Subcutaneous preadipocyte (primary cell): Measurements from ENCODE around the genes SLC35B2, TNFRSF21, CD2AP and ADGRF4.

GRCh38 chr6:44251286-44251630, 4.4 kb downstream of the HSP90AB1 start:
- CAGE, long polyA plus RNA = no peak

DNA sequence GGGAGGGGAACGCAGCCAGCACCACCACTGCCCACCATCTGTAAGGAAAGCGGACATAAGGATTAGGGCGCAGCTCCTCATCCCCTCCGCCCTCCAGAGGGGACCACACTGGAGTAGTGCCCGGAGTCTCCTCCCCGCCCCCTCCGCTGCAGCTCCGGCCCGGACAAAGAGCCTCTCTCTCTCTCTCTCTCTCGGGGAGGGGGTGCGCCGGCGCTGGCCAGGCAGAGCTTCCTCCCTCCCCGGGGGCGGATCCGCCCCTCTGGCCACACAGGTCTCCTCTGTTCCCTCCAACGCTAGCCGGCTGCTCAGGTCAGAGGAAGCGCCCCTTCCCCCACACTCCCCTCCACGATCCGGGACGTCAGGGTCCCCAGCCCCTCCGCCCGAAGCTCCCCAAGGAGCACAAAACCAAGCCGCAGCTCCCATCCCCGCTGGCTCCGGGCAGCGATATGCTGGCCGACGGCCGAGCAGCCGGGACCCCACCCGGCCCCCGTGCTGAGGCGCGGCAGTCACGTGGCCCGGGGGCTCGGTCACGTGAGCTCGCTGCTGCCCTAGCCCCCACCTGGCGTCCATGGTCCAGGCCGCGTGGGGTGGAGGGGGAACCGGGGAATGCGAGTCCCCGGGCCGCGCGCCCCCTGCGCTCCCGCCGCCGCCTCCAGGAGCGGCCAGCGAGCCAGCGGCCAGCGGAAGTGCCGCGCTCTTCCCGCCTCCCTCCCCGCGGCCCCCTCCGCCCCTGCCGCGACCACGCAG, at the start of gene SLC35B2:
SLC35B2 (minus strand) TSS at position 688 of the 747 bp plus-strand sequence.
- CAGE, long polyA plus RNA = no peak

DNA sequence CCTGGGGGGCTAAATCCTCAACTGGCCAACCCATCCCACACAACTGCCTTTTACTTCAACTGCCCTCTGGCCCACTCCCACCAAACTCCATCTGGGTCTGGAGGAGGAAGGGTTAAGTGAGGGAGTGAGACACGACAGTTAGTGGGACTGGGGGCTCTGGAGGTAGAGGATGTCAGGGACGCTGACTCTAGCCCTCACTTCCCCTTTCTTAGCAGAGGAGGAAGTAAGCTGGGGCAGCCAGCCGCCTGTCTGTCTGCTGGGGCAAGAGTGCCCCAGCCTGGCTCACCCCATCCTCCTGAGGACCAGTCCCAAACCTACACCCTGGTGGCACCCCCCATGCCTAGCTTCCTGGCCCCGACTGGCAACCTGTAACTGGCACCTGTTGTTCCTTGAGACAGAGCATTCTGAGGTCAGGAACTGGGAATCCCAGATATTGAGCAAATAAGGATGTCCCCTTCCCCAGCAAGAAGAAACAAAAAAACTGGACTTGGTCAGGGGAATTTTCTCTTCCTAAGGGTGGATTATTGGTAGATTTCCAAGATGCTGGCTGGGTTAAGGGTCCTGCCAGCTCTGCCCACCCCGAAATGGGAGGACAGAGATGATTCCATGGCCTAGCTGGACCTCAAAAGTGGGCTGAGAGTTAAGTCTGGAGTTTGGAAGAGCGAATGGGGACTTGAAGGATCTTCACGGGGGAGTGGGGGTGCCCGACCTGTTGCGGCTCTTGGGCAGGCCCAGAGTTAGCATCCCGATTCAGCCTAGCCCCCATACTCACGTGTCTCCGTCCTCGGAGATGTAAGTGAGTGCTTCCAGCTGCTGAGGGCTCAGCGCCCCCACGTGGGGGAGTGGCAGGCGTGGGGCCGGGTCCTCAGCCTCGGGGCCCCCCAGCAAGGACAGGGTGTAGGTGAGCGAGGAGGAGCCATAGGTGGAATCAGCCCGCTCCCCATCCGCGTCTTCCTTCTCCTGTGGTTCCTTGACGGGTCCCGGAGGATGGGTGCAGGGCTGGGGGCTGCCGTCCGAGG, 832 bp downstream of the NFKBIE start:
- CAGE, long polyA plus RNA = no peak

DNA sequence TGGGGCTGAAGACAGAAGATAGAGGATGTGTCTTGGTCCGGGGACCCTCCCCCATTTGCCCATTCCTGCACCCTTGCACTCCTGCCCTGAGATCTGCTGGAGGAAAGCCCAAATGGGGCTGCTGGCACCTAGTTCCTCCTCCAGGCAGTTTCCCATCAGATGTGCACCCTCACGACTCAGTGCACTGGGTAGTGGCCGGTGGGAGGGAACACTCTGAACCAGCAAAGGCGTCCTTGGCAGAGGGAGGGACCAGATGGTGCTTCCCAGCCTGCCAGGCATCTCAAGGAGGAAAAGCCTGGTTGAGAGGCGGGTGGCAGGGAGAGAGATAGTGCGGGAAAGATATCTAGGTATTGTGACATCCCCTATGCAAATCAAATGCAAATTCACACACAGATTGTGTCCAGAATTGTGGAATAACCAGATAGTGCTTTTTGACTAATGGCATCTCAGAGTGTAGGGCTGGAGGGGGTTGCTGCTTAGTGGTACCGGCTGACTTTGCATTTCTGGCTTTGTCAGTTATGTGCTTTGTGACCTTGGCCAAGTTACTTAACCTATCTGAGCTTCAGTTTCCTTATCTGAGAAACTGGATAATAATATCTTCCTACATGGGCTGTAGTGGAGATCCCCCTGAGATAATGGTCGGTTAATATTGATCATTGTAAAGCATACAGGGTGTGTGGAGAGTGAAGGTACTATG, 7.6 kb downstream of the TCTE1 start:
- CAGE, long polyA plus RNA = no peak

DNA sequence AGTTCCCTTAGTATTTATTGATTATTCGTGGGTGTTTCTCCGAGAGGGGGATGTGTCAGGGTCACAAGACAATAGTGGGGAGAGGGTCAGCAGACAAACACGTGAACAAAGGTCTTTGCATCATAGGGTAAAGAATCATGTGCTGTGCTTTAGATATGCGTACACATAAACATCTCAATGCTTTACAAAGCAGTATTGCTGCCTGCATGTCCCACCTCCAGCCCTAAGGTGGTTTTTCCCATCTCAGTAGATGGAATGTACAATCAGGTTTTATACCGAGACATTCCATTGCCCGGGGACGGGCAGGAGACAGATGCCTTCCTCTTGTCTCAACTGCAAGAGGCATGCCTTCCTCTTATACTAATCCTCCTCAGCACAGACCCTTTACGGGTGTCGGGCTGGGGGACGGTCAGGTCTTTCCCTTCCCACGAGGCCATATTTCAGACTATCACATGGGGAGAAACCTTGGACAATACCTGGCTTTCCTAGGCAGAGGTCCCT, 14.2 kb upstream of the SPATS1 start:
- CAGE, long polyA plus RNA = no peak

DNA sequence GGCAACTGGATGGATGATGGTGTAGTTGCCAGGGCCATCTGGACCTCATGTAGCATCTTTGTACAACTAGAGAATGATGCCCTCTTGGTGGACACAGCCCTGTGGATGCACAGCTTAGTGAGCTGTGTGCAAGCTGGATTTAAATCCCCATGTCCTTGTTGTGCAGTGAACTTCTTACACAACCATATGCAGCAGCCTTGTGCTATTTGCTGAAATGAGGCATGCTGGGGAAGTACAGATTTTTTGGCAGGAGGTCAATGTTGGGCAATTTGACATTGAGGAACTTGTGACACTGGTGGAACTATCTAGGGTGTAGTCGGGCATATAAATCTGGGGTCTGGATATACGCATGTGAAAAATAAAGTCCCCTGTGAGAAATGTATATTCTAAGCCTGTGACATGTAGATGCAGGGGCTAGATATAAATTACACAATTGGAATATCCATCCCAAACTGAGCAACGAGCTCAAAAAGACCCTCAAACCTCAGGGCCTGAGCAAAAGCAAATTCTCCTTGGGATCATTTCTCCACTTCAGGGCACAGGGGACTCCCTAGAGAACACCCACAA, 5.7 kb upstream of the CDC5L start:
- CAGE, long polyA plus RNA = no peak

DNA sequence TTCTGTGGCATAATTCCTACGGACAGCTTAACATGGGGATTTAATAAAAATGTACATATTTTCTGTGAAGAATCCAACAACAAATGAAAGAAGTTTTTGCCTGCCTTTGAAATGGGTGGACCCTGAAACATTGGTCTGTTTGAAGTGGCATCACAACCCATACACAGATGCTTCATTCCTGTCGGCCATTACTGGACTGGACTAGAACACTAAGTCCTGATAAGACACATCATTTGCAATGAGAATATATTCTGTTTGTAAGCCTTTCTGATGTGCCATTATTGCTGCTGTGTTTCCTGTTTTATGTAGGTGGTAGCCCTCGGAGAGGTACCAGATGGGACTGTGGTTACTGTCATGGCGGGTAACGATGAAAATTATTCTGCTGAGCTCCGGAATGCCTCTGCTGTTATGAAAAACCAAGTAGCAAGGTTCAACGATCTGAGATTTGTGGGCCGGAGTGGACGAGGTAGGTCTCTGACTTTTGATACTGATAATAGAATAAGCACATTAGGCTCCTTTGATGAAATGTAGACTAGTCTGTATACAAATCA, 53.9 kb upstream of the SUPT3H start:
- CAGE, long polyA plus RNA = no peak

DNA sequence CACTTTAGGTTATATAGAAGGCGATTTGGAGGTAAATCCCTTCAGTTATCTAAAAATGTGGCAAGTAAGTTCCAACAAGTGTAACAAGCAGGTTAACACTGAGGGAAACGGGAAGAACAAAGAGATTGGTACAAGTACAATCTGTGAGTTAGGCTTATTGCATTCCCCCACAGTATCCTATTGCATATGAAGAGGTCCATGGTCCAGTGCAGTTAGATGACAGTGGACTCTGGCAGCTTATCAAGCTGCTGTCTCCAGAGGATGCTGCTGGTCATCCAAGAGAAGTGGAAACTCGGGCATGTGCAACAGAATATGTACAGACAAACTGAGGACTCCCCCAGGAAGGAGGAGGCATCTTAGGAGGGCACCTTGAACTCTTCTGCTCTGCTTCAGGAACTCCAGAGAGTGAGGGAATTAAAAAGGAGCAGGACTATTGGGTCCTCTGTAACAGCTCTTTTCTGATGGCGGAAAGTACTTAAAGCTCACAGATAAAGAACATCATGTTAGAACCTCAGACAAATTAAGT, 152.7 kb upstream of the SUPT3H start:
- CAGE, long polyA plus RNA = no peak

- CAGE, long polyA plus RNA = no peak
Observed at GRCh38 chr6:45658777-45659475, 281.2 kb upstream of the SUPT3H start.

DNA sequence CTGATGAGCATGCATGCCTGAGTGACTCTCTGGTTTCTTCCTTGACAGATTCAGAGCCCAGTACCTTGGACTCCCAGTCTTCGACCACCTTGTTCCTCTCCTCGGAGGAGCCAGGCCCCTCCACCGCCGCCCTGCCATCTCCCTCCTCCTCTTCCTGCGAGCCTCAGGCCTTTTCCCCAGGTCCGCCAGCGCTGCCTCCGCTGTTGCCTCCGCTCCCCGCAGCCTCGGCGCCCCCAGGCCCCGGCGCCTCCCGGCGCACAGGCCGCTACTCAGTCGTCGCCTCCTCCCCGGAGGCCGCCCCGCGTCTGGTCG, 285.3 kb upstream of the SUPT3H start:
- CAGE, long polyA plus RNA = no peak

DNA sequence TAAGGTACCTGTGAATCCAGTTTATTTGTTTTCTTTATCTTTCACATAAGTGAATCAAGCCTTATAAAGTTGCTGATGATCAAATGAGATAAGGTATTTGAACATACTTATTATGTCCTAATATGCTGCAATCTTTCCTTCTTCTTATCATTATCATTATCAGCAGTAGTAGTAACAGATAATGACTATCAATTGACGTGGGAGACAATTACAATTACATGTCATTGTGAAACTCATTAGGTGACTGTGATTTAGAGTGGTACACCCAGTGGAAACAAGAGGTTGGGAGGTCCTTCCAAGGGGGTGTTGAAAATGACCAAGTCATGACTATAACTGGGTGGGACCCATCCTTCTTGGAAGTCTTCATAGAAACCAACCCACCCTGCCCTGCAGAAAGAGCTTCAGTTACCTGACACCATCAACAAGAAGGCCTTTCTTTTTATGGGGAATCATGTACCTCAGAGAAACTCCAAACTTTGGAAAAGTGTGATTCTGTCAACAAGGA, 2.8 kb downstream of the CLIC5 start:
- CAGE, long polyA plus RNA = no peak

DNA sequence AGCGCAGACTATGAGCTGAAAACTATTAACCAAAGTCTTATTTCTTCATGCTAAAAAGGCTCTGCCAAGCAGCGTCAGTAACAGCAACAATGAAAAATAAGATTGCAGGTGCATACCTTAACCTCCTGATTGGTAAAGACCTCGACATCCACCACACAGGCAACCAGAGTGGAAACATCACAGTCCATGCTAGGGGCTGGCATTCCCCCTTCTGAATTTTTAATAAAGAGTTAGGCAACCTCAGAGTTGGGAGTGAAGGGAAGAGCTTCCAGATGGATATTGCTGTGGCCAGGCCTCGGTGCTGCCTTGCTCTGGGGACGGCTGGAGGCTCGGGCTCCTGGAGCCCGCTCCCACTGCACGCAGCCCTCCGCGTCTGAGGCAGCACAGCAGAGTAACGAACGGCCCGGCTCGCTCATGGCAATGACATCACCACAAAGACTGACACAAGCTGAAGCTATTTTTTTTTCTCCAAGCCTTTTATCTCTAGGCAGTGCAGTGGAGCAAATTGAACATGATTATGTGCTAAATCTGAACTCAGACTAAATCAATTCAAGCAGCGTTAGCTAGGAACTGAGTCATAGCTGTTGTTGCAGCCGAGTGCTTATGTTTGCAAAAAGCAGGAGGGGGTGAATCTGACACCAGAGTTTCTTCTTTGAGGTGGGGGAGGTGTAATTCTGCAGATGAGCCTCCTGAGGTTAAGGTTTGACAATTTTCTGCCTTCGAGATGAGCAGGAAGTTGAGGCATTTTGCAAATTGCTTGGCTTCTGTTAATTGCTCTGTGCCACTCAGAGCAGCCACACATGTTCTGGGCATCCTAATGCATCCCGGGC, 154.7 kb upstream of the ENPP5 start:
- CAGE, long polyA plus RNA = no peak

GRCh38 chr6:46949630-46950414, 28.1 kb upstream of the ADGRF5 start:
- CAGE, long polyA plus RNA = no peak

DNA sequence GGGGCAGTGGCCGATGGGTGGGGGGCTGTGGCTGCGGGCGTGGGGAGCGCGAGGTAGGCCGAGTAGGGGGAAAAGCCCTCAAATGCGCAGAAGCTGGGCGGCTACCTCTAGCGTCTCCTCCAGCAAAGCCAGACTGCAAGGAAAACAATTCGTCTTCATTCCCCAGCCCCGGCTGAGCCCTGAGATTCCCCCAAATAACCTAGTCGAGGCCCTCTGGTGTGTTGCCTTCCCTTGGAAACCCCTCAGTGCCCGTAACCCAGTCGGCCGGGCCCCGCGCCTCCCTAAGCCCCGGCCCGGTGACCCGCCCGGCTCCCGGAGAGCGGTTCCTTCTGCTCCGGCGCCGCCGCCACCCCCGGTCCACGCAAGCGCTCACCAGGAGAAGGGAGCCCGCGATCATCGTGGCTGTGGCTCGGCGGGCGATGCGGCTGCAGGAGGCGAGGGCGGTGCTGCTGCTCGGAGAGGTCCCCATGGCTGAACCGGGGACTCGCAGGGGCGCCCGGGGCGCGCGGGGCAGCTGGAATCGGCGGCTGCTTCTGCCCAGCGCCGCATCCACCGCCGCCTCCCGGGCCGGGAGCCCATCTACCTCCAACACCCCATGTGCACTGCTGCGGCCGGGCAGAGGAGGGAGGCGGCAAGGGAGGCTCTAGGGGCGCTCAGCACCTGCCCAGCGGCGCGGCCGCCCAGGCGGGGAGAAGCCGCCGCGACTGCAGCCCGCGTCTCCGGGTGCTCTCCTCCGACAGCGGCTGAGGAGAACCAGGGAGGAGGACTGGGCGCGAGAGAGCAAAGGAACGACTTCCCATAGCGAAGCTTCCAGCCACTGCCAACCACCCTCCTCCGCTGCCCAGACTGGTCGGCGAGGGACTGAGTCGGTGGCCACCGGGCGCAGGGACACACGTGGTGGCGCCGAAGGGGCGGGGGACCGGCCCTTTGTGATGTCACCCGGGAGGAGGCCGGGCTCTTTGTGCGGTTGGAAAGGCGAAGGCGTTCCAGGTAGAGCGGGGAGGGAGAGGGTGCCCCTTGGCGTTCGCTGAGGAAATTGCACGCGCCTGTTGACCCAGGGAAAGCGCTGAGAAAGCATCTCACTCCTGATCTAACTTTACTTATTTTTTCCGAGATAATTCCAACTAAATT, at the start of gene TNFRSF21:
TNFRSF21 (minus strand) TSS at position 863 of the 1,131 bp plus-strand sequence.
- CAGE, long polyA plus RNA = no peak

GRCh38 chr6:47477324-47477857, at the start of gene CD2AP:
Gene CD2AP (plus strand): TSS chr6:47477789.
- CAGE, long polyA plus RNA = no peak

DNA sequence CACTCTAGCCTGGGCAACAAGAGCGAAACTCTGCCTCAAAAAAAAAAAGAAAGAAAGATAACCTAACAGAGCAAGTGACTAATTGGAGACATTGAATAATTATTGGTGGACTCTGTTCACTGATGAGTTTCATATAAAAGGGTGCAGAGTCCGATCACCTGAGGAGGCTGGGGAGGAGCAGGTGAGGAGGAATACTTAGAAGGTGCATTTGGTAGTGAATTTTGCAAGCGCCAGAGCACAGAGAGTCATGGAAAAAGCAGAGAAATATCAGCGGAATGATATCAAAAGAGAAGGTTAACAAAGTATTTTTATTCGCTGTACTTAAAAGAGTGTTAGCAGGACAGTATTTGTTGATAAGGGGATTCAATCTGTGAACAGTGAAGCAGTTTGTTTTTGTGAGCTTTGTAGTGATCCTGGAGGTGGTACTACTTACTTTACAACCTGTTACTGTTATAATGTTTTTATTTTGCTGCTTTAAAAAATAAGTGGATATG, 44.4 kb downstream of the CD2AP start:
- CAGE, long polyA plus RNA = no peak

GRCh38 chr6:47653694-47654027, 44.7 kb upstream of the ADGRF4 start:
- CAGE, long polyA plus RNA = no peak

DNA sequence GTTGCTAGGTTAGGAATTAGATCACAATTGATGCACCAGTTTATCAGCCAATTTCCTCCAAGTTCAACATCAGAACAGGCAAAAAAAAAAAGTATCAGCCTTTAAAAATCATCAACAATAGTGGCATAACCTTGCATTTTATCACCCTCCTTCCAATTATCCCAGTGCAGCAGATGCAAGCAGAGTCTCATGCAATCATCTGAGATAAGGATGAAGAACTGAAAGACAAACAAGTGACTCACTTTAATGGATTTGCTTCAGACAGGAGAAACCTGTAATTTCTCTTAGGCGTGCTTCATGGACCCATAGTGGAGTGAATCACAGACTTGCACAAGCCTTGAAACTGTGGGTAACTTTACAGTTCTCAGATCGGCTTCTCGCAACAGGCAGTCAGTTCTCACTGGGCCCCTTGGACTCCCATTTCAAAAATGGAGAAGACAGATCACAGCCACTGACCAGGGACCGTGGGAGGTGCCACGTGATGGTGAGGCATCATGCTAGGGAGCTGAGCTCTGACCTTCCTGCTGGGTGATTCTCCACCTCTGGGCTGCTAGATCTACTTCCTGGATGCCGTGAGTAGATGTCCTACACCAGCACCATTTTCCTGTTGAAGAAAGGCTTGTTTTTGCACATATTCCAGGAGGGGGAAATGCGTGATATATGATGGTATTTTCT, at the start of gene ADGRF4:
ADGRF4 (plus strand) TSS at position 358 of the 675 bp plus-strand sequence.
- CAGE, long polyA plus RNA = no peak

GRCh38 chr6:47701076-47701634, 2.8 kb downstream of the ADGRF4 start:
- CAGE, long polyA plus RNA = no peak

DNA sequence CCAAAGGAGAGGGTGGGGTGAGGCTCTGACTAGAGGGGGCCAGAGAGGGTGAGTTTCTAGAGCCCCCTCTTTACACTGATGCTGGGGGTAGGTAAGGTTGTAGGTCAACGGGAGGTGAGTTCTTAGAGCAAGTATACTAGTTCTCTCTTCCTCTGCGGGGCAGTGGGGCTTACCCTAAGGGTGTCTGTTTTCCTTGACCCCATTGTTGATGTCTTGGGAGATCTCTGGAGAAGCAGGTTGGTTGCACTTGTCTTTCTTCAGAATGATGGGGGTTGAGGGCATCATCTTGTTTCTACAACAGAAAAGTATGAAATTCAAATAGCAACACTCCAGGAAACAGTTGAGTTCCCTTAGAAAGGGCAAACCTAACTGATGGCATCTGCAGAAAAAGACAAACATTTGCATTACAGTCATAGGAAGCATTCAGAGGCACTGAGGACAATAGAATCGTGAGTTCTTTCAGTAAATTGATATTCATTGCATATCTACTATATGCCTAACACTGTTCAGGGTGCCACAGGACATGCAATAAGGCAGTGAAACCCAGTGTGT, 41.3 kb upstream of the OPN5 start:
- CAGE, long polyA plus RNA = no peak